Kidney epithelial cell (primary cell): Measurements from ENCODE around the genes MED10 and TAS2R1.

DNA sequence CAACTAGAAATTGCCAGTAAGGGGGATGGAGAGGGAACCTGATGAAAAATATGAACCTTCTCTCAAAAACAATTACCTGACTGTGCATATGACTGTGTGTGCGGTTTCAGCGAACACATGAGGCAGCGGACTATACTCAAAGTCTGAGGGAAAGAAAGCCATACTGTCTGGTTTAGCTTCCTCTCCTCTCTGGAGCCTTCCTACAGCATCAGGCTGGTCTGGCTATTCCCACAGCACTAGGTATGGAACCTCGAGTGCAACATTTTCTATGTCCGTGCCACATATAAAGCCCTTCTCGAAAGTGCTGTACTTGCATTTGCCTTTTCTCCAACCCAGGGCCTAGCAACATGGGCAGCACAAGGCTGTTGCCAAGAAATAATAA is 890 bp downstream of the MED10 start:
- RAMPAGE, long total RNA: no peak
- RRBS: no CpG with 5 or more reads among the region's 6 CpGs

DNA sequence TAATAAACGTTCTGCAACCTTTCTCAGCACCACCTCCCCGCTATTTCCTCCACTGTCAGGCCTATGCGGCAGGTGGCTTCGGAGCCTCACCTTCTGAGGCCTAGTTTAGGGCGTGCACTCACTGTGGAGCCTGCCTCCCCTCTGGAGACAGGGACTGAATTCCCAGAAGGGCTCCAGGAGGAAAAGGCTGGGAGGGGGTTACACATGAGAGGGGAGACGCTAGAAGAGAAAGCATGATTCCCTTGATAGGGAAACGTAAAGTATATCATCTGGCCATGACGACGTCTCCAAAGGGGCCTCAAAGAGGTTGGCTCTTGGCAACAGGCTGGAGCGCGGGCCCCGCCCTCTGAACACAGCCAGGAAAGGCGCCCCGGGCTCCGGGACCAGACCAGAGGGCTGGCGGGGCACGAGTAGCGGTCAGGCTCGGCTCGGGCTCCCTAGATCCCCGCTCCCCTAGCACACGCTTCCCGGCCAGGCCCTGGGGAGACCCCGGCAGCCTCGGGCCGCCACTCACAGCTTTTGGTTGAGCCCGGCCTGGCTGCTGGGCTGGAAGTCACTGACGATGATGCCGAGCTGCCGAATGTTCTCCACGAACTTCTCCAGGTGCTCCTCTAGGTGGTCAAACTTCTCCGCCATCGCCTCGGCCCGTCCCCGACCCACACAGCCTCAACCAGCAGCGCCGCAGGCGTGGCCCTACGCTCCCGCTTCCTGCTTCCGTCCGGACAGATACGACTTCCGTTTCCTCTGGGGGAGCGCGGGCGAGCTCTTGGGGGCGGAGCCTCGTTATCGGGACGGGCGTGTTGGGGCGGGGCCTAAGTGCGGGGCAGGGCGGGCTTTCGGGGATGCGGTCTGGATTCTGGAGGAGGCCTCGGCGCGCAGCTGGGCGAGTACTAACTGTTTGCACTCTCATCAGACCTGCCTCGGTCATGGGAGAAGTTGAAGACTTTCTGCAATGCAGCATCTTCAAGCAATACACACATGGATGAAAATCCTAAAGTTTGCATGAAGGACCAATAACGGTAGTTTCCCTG is at the start of gene MED10:
TSS of gene MED10 (minus strand) at position 700 of the 1,031 bp plus-strand sequence.
- RAMPAGE, long total RNA: start-site peak on the minus strand centred at position 685 of the sequence, 51 bp wide, 608 and 272 reads in 2 replicates
- RRBS: 2% methylated on average over 9 of the region's 64 CpGs

DNA sequence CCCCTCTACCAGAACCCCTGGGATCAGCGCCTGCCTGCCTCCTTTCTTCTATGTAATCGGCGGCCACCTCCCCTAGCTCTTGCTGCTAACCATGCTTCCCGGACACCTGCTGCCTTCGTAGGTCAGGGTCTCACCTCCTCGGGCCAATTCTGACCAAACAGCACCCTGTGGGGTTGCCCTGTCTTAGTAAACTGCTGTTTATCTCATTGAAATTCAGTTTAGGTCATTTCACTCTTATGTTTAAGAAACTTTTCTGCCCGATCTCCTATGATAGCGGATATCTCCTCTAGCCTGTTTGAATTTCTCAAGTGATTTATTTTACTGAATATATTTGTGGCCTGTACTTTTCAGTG is 508 bp upstream of the MED10 start:
- RAMPAGE, long total RNA: no peak
- RRBS: no CpG with 5 or more reads among the region's 8 CpGs

DNA sequence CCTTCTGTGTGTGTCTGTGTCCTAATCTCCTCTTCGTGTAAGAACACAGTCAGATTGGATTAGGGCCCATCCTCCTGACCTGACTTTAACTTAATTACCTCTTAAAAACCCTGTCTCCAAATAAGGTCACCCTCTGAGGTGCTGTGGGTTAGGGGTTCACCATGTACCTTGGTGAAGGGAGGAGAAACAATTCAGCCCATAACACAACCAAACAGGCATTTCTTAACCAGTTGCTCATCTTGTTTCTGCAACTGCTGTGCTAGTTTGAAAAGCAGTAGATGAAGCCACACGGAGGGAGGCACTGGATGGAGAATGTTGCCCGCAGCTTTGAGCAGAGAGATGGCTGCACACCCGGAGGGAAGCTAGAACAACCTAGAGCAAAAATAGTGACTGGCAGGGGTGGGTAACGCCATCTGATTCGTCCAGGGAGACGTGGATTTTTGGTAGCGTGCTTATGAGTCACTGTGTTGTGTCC is 5.7 kb downstream of the UBE2QL1 start:
- RAMPAGE, long total RNA: no peak
- RRBS: no CpG with 5 or more reads among the region's 8 CpGs

GRCh38 chr5:6551145-6551674 is 81.6 kb downstream of the NSUN2 start:
- RAMPAGE, long total RNA: no peak
- RRBS: no CpG with 5 or more reads among the region's 7 CpGs

DNA sequence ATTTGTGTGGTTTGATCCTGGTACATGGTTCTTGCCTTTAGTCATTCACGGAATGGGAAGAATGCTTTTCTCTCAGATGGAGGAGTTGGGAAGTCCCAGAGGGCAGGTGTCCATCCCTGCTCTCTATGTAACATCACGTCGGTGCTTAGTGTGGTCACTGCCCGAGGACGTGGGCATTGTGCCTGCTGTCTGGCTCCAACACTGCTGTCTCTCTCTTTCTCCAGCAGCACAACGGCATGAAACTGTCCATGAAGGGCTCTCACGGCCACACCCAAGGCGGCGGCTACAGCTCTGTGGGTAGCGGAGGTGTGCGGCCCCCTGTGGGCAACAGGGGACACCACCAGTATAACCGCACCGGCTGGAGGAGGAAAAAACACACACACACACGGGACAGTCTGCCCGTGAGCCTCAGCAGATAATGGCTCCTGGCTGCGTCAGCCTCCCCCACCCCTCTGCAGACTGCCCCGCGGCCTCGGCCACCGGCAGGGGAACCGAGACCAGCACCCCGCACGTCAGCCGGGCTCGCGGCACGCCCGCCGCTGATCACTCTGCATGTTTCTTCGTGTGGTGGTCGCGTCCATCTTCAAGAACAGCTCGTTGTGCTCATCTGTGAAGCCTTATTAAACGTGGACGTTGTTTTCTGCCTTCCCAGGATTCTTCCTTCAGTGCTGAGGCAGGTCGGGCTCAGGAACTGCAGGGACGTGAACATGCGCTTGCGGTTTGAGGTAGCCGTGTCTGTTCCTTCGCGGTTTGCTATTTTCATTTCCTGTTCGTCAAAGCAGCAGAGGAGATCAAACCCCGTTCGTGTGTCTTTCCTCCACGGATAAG is 41.5 kb downstream of the TENT4A start:
- RAMPAGE, long total RNA: no peak
- RRBS: no CpG with 5 or more reads among the region's 46 CpGs

GRCh38 chr5:6765511-6766134 is 52.4 kb downstream of the TENT4A start:
- RAMPAGE, long total RNA: no peak
- RRBS: no CpG with 5 or more reads among the region's 14 CpGs

DNA sequence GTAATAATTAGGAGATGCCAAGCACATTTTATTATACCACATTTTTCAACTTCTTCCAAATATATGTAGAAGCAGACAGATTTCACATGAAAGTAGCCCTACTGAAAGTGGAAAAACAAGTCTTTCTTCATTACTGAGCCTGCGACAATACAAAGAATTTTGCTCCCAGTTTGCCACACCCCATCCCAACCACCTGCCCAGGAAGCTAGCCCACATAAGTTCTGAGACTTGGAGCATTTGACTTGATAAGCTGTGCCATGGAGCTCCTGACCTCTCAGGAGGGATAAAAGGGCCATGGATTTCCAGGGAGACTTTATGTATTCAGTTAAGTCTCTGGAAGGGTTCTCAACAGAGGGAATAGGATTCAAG is 249.0 kb upstream of the ADCY2 start:
- RAMPAGE, long total RNA: no peak
- RRBS: no CpG with 5 or more reads among the region's 1 CpG

GRCh38 chr5:7596766-7597175 is 200.8 kb downstream of the ADCY2 start:
- RAMPAGE, long total RNA: no peak
- RRBS: no CpG with 5 or more reads among the region's 1 CpG

- RAMPAGE, long total RNA: no peak
Measured at GRCh38 chr5:9060540-9060862, 485.4 kb downstream of the SEMA5A start.

GRCh38 chr5:9547401-9548181 is 1.7 kb upstream of the SEMA5A start:
- RAMPAGE, long total RNA: no peak
- RRBS: no CpG with 5 or more reads among the region's 11 CpGs

DNA sequence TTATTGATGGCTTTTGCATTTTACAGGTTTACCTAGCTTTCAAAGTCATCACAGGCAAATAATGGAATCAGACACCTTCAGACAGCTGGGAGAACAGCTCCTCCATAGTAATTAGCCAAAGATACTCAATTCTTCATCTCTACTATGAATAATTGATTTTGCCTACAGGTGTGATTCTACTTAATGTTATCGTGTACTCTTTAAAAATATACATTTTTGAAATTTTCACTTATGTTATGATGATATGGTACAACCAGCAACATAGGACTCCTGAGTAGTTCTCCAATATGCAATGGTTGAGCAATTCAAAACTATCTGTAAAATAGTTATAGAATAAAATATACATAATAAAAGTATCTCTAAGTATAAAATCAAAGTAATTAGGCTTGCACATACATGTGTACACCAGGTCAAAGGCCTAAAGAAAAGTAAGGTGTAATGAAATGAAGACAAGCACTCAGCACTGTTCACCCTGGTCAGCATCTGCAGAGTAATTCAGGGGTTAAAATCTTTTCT is at the start of gene TAS2R1:
TSS of gene TAS2R1 (minus strand) at position 94 of the 516 bp plus-strand sequence.
- RAMPAGE, long total RNA: no peak
- RRBS: no CpG with 5 or more reads among the region's 1 CpG

- RAMPAGE, long total RNA: no peak
Measured at GRCh38 chr5:9903680-9904066, 273.5 kb upstream of the TAS2R1 start.

DNA sequence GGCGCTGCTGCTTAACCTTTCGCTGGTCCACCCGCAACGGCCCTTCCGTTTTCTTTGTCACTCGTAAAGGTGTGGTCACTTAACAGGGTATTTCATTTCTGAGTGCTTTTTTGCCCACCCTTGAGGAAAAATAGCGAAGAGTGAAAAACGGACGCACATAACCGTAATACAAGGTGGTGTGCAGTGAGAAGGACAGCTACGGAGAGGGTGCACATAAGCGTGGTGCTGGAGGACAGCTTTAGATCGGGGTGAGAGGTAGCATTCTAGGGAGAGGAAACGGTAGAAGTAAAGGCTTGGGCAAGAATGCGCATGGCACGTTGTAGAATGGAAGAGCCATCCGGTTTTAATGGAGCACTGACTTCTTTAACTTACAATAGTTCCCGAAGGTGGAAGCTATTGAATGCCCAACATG is 751 bp downstream of the CCT5 start:
- RAMPAGE, long total RNA: no peak
- RRBS: no CpG with 5 or more reads among the region's 18 CpGs

DNA sequence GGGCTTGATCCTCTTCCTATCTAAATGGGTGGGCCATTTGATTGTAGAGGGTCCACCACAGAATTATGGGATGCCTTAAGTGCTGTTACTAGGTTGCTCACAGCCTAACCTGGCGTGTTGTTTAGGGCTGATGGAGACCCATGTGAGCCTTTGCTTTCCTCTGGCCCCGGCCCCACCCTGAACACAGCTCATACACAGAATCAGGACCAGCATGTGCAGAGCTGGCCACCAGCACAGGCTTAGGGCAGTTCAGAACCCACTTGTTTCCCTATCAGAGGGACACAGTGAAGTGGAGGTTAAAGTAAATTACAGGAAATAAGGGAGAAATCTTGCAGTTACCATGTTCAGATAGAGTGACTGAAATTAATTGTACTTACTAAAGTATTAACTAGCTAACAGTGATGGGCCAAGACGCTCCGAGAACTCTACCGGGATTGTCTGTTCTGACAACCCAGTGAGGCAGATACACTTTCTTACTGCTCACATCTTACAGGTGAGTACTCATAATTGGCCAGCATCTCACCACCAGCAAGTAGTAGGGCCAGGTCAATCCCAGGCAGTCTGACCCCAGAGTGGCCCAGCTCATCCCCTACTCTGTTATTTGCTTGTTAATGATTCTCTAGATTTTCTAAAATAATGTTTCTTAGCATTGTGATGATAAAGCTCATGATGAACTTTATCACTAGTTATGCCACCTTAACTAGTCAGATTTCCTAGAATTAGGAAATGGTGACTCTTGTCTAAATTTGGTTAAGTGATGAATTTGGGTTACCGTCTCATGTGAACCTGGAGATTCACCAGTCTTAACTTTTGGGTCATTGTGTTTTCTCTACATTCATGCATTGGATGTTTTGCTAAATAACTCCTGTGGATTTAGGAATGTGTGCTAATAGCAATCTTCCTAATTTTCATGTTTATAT is 15.4 kb downstream of the CCT5 start:
- RAMPAGE, long total RNA: no peak
- RRBS: no CpG with 5 or more reads among the region's 6 CpGs

- RAMPAGE, long total RNA: no peak
- RRBS: no CpG with 5 or more reads among the region's 13 CpGs
Measured at GRCh38 chr5:10306361-10307271, 1.1 kb downstream of the CMBL start.

DNA sequence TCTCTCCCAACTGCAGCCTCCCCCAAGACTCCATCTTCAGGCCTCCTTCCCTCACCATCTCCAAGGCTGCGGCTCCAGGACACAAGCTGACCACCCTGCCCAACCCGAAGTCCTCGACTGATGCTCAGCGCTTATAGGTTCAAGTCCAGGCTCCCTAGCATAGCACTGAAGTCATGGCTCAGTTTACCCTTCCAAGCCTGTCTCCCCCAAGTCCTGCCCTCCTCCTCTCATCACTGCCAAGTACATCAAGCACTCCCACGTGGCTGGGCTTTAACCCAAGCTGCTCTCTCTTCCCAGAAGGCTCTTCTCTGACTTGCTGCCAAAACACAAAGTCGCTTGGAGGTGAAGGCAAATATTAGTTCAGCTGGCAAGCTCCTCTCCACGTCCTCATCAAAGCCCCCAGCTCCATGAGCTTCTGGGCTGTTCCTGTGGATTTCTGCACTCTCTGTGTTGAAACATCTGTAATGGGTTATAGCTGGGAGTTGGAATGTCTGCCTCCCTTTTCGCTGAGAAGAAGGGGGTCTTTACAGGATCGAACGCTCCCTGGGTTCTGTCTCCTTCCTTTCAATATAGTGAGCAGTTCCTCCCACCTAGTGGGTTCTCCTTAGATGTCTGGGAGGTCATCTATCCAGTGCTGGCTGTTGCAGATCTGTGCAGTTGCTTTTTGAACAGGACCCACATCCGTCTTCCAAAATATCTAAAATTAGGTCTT is 22.0 kb upstream of the MARCHF6 start:
- RAMPAGE, long total RNA: no peak
- RRBS: no CpG with 5 or more reads among the region's 11 CpGs

DNA sequence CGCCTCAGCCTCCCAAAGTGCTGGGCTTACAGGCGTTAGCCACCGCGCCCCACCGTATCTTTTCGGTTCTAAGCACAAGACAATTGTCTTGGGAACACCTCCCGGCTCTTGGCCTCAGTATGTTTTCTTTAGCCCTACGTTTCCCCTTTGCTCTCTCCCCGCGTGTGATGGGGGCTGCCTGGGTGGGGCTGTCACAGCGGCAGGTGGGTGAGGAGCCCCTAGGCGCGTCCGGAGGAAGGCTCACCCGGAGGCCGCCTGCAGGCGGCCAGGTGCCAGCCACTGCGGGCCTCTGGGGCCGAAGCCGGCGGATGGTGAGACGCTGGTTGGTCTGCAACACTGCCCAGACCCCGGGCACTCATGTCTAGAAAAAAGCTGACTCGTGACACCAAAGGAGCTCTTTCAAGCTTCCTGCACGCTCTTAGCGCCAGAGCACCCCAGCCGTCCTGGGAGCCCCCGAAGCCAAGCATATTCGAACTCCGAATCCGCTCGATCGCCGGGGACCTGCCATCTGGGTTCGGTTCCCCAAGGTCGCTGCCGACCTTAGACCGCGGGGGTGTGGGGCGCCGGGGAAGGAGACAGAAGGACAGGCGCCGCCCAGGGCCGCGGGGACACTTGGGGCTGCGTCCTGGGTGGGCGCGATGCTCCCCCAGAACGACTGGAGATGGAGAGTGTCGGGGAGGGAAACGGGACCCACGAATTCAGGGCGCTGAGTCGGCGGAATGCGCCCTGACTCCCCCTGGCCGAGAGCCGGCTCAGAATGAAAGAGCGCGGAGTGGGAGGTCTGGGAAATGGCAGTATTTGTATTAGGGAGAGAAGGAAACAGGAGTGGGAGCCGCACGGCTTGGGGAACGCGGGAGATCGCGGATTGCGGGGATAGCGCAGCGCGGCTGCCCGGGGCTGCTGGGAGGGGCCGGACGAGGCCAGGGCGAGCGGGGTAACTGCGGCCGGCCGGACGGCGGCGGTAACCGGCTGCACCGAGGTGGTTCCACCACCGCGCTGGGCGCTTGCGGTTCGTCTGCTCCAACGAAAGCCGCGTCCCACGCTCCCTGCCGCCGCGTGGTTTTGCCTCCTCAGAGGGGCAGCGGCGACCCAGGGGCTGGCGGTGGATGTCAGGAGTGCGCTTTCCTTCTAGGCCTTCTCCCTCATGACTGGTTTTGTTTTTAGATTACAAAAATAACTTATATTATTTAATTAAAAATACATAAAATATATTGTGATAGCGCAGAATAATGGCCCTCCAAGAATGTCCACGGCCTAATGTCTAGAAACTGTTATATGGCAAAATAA is 20.2 kb upstream of the MARCHF6 start:
- RAMPAGE, long total RNA: no peak
- RRBS: 8% methylated on average over 16 of the region's 101 CpGs

DNA sequence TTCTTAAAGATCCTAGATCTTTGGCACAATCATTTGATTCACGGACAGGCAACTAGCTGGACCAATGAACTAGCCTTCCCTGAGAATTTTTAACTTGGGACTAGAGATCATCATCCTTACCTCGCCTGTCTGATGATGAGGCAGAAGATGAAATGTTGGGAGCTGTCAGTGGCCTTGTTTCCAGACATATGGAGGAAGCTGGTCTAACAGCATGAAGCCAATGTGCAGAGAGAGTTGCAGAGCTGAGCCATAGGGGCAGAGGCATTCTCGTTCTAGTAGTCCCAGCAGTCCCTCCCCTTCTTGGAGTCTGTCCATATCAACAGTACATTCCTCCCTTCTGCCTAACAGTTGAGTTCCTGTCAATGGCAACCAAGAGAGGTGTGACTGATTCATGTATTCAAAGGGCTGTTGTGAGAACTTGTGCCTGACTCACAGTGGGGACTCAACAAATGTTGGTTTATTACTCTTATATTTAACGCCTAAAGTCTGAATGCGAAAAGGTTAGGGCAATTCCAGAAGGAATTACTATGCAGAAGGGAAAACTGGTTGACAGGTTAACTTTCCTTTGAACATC is 2.0 kb upstream of the MARCHF6 start:
- RAMPAGE, long total RNA: no peak
- RRBS: no CpG with 5 or more reads among the region's 5 CpGs

DNA sequence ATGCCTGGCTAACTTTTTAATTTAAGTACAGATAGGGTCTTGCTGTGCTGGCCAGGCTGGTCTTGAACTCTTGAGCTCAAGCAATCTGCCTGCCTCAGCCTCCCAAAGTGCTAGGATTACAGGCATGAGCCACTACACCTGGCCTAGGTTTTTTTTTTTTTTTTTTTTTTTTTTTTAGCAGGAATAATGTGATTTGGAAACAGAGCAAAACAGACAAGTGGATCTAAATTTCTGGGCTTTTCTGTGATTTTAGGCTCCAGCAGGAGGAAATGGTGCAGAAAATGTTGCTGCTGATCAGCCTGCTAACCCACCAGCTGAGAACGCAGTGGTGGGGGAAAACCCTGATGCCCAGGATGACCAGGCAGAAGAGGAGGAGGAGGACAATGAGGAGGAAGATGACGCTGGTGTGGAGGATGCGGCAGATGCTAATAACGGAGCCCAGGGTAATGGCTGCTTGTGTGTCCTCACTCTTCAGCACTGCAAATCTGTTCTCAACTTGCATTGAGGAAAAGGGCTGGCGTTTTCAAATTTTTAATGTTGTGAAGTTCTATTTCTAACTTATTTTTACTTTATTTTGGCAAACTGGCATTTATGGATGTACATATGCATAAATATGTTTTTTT is 37.9 kb downstream of the MARCHF6 start:
- RAMPAGE, long total RNA: no peak
- RRBS: no CpG with 5 or more reads among the region's 5 CpGs